Spleen (tissue), 7 donors: ENCODE data around the gene TLN2.

DNA sequence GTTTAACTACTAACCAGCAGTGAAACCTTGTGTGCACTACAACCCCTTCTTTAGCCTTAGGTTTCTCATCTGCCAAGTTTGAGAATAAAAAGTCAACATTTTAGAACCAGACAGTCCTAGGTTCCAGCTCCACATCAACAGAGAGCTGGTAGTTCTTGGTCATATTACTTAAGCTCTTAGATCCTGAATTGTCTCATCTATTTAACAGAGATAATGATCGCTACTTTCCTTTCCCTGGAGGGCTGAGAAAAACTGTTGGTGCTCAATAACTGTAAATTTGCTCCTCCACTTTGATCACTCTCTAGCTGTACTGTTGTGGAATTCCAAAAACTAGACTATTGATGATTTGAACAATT is 160.6 kb upstream of the RORA start:
- PRO-cap, 4 experiments = no peak in any of the 4 experiments
- RAMPAGE, long total RNA, 4 experiments = no peak in any of the 4 experiments

GRCh38 chr15:61403792-61405006 is 175.1 kb upstream of the RORA start:
- PRO-cap, 4 experiments = no peak in any of the 4 experiments
- RAMPAGE, long total RNA, 4 experiments = no peak in any of the 4 experiments

- PRO-cap, 4 experiments = no peak in any of the 4 experiments
- RAMPAGE, long total RNA, 4 experiments = no peak in any of the 4 experiments
Measured at GRCh38 chr15:61501755-61502343, 272.7 kb upstream of the RORA start.

DNA sequence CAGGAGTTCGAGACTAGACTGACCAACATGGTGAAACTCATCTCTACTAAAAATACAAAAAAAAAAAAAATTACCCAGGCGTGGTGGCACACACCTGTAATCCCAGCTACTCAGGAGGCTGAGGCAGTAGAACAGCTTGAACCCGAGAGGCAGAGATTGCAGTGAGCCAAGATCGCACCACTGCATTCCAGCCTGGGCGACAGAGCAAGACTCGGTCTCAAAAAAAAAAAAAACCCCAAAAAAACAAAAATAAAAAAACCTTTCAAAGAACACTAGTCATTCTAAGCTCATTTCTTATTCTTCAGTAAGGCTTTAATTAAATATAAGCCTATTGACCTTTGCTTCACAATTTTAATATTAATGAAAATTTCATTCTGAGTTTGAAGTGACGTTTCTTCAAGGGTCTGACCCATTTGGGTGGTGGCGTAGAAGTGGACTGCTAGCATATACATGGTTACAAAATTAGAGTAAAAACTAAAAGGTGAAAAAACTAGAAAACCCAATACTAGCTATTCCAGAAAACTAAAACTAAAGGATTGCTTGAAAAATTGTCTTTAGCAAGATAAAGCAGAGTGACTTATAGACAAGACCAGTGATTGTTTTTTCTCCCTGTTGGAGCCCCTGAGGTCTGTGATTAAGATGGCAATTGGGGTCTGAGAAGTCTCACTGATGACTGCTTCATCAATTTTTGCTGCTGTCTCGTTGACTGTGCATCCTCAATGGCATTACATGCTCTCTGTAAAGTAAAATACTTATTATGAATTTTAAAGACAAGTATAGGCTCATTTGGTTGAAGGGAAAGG is 206.2 kb downstream of the VPS13C start:
- PRO-cap, 4 experiments = no peak in any of the 4 experiments
- RAMPAGE, long total RNA, 4 experiments = no peak in any of the 4 experiments

DNA sequence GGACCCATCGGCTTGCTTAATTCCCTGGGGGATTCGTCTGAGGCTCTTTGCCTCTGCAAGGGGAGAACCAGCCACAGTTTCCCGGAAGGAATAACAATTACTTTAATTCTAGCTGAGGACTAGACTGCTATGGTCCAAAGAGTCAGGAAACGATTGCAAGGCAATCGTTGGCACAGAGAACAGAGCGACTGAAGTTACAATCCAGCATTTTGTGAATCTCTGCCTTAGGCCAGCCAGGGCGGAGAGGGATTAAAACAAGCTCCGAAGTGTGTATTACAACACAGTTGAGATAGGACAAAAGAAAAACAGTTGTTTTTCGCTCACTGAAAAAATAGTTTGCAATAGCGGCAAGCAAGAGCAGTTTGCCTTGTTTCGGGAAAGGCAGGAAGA is 319 bp downstream of the C2CD4A start:
- PRO-cap, 4 experiments = no peak in any of the 4 experiments
- RAMPAGE, long total RNA, 4 experiments = no peak in any of the 4 experiments

- PRO-cap, 4 experiments = no peak in any of the 4 experiments
- RAMPAGE, long total RNA, 4 experiments = no peak in any of the 4 experiments
Measured at GRCh38 chr15:62150479-62150887, 14.6 kb downstream of the C2CD4B start.

DNA sequence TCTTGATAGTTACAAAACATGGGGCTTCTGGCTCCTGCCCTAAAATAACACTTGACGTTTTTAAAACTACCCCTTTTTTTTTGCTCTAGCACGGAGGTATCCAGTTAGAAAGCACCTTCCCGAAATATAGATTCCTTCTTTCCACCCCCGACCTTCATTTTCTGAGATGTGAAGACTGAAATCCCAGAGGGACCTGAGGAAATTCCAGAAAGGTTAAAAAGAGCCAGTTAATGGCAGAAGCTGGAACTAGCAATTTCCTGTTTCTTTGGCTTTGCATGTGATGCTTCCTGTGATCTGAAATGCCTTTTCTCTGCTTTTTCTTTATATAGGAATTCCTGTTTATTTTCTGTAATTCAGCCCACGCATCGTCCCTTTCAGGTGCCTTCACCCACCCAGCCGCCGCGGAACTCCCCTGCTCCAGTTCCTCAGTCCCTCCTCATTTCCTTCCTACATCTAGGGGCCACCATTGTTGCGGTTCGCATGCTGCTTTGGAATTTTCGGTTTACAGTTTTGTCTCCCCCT is 937 bp upstream of the C2CD4B start:
- PRO-cap, 4 experiments = no peak in any of the 4 experiments
- RAMPAGE, long total RNA, 4 experiments = no peak in any of the 4 experiments

- PRO-cap, 4 experiments = peak in 4 of 4 experiments; most common plus-strand start chr15:62390550 (in 4); most common minus-strand start chr15:62390478 (in 2)
- RAMPAGE, long total RNA, 4 experiments = no peak in any of the 4 experiments
Measured at GRCh38 chr15:62390243-62390707, at the start of gene TLN2. TLN2 (plus strand) TSS chr15:62390550.

- PRO-cap, 4 experiments = no peak in any of the 4 experiments
- RAMPAGE, long total RNA, 4 experiments = no peak in any of the 4 experiments
Measured at GRCh38 chr15:62558998-62559330, 168.6 kb downstream of the TLN2 start.

DNA sequence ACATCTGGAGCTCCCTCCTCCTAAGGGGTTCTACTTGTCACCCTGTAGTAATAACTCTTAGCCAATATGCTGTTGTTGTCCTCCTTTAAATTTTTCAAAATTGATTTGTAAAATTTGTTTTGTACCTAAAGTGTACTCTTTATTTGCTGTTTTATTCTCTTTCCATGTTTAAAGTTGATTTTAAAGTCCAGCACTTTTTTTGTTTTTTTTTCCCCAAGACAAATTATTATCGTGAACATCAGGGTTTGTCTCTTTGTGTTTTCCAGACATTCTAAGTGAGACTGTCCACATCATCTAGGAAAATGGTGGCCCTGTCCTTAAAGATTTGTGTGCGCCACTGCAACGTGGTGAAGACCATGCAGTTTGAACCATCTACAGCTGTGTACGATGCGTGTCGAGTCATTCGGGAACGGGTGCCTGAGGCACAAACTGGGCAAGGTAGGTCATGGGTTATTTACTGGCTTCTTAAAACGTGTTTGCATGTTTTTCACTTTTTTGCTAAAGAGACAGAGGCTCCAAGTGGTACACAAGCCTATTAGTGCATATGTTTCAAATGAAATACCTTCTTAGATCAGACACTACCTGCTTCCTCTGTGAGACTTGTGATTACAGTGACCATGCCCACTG is 256.8 kb downstream of the TLN2 start:
- PRO-cap, 4 experiments = no peak in any of the 4 experiments
- RAMPAGE, long total RNA, 4 experiments = no peak in any of the 4 experiments

DNA sequence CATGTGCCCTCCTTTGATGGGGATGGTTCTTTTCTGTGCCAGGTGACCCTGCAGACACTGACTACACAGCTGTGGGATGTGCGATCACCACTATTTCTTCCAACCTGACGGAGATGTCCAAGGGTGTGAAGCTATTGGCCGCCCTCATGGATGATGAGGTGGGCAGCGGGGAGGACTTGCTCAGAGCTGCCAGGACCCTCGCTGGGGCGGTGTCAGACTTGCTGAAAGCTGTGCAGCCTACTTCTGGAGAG is 311.5 kb downstream of the TLN2 start:
- PRO-cap, 4 experiments = no peak in any of the 4 experiments
- RAMPAGE, long total RNA, 4 experiments = no peak in any of the 4 experiments

DNA sequence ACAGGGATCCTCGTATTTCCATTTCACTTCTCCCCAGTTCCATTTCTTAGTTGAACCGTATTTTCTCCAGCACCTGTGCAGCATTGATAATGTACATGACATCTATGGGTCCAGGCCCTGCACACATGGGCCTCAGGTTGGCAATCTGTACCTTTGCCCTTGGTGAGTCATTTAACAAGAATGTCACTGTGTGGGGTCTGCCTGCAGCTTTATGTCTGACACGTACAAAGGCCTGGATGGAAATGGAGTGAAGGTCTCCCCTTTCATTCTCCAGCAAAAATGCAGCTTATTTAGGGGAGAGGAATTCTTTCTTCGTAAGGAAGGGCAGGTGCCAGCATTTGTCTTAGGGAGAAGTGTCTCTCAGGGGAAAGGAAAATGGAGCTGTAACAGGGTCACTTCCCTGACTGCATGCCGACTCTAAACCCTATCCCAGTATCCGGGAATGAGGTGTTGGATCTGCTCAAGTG is 230.3 kb upstream of the TPM1 start:
- PRO-cap, 4 experiments = no peak in any of the 4 experiments
- RAMPAGE, long total RNA, 4 experiments = no peak in any of the 4 experiments

DNA sequence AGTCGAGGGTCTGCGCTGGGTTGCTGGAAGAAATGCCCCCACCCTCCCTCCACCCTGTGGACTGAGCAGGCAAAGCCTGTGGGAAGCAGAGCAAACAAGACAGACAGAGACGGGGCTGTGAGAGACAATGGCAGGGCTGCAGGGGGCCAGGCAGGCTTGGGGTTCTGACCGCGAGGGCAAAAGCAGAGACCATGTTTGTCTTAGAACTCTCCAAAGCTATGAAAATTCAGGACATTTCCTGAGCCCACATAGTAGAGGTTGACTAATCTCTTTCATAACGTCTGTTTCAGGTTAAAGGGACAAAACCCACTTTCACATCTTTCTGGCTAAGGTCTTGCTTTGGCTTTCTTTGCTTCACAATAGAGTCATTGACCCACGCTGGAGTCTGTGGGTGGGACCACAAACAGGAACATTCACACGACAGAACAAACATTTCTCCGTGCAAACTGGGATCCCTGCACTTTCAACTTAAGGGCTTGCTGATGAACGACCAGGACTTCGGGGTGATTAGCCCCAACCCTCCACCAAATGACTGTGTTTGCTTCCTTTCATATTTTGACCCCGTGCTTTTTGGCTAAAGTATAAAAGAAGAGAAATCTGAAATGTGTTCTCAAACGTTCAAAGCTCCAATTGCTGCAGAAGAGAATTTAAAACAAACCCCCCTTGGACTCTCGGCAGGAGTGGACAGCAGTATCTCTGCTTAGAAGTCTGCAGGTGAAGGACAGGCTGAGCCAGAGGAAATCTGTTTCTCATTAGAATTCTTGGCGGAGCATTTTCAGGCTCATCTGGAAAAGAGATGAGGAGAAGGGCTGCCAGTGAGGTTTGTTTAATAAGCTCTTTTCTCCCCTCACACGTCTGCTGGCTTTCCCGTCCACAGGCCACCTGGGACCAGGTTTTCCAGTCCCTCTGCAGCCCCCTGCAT is 155.8 kb upstream of the TPM1 start:
- PRO-cap, 4 experiments = no peak in any of the 4 experiments
- RAMPAGE, long total RNA, 4 experiments = no peak in any of the 4 experiments

DNA sequence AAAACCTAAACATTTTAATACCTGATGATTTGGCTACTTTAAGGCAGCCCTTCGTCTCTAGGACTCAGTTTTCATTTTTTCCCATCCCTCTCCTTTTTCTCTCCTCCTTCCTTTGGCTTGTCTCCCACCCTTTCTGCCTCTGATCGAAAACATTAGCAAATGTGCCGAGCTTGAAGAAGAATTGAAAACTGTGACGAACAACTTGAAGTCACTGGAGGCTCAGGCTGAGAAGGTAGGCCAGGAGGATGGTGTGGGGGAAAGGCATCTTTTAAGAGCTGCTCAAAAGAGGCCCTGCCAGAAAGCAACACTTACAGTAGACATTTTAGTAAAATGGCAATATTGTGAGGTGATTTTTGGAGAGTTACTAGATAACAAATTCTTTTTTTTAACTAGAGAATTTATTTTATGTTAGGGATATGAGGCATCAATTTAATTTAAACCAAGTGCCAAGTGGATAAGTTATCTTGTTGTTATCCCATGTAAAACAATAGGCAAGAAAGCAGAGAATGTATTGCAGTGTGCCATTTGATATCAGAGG is 19.1 kb downstream of the TPM1 start:
- PRO-cap, 4 experiments = no peak in any of the 4 experiments
- RAMPAGE, long total RNA, 4 experiments = no peak in any of the 4 experiments

- PRO-cap, 4 experiments = peak in 4 of 4 experiments; most common minus-strand start chr15:63189318 (in 3)
- RAMPAGE, long total RNA, 4 experiments = no peak in any of the 4 experiments
Measured at GRCh38 chr15:63188814-63189463, 467 bp upstream of the RAB8B start.

DNA sequence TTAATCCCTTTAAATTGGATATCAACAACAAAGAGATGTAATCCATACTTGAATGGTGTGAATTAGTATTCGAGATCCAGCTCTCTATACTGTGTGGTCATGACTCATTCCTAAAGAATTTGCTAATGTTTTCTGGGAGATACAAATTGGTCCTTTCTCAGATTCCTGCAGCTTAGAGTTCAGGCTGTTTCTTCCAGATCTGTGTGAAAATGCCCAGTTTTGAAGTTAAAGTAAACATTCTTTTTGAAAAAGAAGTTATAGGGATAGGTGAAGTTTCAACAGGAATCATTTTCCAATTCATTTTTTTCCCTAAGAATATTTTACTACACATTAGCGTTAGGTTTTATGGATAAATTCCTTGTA is 20.7 kb upstream of the APH1B start:
- PRO-cap, 4 experiments = no peak in any of the 4 experiments
- RAMPAGE, long total RNA, 4 experiments = no peak in any of the 4 experiments

GRCh38 chr15:63325501-63326365 is 48.3 kb downstream of the APH1B start:
- PRO-cap, 4 experiments = no peak in any of the 4 experiments
- RAMPAGE, long total RNA, 4 experiments = no peak in any of the 4 experiments

DNA sequence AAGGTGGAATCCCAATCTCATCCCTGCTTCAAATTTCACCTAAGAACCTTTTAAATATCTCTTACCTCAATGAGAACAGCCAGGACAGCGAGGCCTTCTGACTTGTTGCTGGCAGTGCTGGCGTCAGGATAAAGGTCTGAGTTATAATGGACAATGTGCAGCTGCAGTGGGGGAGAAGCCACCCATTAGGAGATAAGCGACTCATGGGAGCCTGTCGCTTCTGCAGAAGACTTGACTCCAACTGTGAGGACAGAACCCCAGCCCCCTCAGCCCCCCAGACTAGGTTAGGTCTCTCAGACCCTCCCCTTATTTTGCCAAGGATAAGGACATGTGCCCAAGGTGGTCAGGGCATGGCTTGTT is 39.7 kb downstream of the CA12 start:
- PRO-cap, 4 experiments = no peak in any of the 4 experiments
- RAMPAGE, long total RNA, 4 experiments = no peak in any of the 4 experiments

DNA sequence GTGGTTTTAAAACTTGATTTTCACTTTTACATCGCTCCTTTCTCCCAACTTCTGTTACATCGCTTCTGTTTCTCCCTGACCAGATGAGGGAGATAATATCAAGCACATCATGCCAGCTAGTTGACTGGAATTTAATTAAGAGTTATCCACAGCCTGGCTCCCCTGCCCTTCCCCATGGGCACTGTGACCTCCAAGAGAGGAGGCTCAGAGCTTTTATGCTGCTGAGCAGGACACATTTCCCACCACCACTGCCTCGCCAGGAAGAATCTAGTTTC is 1.2 kb downstream of the CA12 start:
- PRO-cap, 4 experiments = no peak in any of the 4 experiments
- RAMPAGE, long total RNA, 4 experiments = no peak in any of the 4 experiments

GRCh38 chr15:63388396-63389020 is 6.9 kb upstream of the CA12 start:
- PRO-cap, 4 experiments = no peak in any of the 4 experiments
- RAMPAGE, long total RNA, 4 experiments = no peak in any of the 4 experiments